AG09309 (cell line): ENCODE results near the genes CDX1 and TCOF1.

DNA sequence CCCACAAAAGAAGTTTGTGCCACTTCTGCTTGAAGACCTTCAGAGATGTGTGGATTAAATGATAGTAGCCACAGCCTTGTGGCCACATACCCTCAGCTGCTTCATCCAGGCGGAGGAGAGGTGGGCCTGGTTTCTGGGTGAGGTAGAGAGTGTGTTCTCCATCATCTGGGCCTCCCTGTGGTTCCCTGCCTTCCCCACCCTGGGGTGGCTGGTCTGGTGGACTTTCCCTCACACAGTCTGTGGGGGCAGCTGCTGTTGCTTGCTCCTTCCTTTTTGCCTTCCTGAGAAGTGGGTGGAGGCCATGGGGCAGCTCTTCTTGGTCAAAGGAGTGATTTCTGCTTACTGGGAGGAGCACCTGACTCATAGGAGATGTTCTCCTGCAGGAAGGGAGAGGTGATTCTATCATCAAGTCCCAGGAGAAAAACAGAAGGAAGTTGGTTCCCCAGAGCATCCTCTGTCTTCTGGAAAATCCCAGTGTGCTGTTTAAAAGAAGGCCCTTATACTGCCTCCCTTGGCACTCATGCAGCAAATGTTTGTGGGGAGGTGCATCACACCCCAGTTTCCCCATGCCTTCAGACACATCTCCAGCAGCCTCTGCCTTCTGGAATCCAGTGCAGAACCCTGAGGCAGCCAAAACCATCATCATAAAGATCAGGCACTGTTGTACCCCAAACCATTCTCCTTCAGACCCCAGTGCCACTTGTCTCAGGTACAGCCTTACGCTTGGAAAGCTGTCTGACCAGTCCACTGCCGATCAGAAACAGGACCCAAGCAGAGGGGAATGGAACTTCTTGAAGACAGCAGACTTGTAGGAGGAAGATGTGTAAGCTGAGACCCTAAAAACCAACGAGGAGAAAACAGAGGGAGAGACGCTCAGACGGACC lies 63.1 kb downstream of the PPARGC1B start:
- RRBS: no CpG with 5 or more reads among the region's 6 CpGs

- RRBS: no CpG with 5 or more reads among the region's 4 CpGs
Measured at GRCh38 chr5:149828566-149828880, 98.4 kb downstream of the PPARGC1B start.

DNA sequence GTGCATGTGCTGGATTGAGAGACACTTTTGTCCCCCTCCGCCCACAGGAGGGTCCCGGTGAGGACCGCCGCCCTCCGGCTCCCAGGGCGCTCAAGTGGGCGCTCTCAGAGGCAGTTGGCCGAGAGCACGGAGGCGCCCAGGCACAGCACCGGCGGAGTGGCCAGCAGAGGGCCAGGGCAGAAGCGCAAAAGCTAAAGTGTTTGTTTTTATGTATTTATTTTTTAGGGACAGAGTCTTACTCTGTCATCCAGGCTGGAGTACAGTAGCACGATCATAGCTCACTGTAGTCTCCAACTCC lies 11.9 kb downstream of the PDE6A start:
- RRBS: 23% methylated on average over 3 of the region's 14 CpGs

DNA sequence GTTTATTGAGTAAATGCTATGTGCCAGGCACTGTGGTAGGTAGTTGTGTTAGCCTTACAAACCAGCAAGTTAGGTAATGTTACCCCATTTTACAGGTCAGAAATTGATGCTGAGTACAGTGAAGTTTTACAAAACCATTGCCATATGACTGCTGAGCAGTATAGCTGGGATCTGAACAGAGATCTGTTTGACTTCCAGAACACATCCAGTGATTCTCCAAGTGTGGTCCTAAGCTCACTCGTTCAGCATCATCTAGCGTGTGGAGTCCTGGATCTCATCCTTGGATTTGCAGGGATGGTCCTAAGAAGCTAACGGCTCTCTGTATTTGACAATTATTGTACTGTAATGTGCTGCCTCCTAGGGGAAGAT lies 1.3 kb downstream of the SLC26A2 start:
- RRBS: no CpG with 5 or more reads among the region's 3 CpGs

GRCh38 chr5:150046009-150046438 lies 40.3 kb downstream of the CSF1R start:
- RRBS: no CpG with 5 or more reads among the region's 6 CpGs

DNA sequence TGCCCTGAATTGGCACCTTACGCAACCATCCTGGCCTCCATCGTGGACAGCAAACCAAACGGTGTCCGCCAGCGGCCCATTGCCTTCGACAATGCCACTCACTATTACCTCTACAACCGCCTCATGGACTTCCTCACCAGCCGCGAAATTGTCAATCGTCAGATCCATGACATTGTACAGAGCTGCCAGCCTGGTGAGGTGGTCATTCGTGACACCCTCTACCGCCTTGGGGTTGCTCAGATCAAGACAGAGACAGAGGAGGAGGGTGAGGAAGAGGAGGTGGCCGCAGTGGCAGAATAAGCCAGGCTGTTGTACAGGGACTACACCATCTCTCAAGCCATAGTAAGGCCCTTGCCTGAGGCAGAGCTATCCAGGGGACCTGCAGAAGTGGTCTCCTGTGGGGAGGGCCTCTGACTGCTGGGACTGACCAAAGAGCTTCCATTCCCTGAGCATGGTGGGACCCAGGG lies 34.4 kb downstream of the CSF1R start:
- RRBS: no CpG with 5 or more reads among the region's 13 CpGs

DNA sequence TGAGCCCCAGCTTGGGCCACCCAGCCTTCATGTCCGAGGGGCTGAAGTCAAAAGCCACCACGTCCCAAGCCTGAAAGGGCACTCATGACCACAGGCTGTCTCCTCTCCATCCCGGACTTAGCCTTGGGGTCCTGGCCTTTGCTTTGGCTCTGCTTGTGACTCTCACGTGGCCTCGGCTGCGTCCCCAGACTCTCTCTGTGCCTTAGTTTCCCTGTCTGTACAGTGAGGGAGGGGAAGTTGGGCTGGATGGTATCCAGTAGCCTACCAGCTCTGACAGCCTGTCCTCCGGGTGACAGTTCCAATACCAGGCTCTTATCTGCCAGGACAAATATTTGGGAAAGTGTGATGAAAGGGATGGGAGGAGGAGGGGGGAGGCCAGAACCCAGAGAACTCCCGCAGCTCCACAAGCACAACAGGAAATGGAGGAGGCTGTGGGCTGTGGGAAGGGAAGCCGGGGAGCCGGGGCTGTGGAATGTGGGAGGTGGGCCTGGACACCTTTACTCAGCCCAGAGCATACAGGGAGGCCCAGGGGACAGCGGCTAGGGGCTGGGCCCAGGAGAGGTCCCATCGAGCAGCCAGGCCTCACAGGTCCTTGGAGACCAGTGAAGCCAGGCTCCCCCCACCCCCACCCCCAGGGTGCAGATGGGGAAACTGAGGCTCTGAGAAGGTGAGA lies 18.4 kb downstream of the PDGFRB start:
- RRBS: no CpG with 5 or more reads among the region's 12 CpGs

GRCh38 chr5:150146716-150147193 lies 8.9 kb downstream of the PDGFRB start:
- RRBS: no CpG with 5 or more reads among the region's 11 CpGs

DNA sequence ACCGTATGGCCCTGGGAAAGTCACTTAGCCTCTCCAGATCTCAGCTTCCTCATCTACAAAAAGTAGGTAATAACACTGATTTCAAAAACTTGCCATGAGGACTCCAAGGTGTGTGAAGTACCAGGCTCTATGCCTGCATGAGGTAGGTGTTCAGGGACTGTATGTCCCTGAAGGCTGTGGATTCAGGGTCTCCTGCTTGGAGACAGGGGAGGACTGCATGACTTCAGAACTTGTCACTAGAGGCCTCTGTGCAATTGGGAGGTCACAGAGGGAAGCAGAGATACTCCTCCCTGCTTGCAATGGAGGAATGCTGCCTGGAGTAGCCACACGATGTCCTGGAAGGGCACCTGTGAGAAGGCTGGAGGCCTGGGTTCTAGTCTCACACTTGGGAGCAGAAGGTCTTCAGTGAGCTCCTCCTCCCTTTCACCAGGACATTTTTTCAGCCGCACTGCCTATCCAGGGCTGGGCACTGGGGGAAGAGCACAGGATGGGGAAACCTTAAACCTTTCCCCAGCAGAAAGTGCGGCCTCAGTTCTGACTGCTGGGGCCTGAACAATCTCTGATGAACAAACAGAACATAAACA lies 2.1 kb downstream of the PDGFRB start:
- RRBS: no CpG with 5 or more reads among the region's 4 CpGs

DNA sequence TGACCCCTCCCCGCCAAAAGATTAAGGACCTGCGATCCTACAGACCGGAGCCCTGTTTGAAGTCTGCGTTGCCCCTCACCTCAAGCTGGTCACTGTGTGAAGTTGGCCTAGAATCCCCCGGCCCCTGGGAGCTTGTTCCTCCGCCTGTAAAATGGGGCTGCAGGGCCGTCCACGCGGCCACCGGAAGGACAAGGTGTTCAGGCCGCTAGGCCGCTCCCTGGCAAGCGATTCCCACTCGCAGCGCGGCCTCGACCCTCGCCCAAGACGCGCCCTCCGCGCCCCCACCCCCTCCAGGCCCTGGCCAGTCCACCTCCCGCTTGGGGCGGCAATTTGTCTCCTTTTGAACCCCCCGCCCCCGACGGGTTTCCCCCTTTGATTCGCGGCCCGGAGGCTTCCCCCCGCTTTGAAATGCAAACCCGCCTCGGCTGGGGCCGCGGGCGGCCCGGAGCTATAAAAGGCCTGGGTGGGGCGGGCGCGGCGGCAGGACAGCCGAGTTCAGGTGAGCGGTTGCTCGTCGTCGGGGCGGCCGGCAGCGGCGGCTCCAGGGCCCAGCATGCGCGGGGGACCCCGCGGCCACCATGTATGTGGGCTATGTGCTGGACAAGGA lies at the start of gene CDX1:
Gene CDX1 (plus strand): TSS at position 480 of the 607 bp plus-strand sequence.
- RRBS: 92% methylated on average over 16 of the region's 54 CpGs

DNA sequence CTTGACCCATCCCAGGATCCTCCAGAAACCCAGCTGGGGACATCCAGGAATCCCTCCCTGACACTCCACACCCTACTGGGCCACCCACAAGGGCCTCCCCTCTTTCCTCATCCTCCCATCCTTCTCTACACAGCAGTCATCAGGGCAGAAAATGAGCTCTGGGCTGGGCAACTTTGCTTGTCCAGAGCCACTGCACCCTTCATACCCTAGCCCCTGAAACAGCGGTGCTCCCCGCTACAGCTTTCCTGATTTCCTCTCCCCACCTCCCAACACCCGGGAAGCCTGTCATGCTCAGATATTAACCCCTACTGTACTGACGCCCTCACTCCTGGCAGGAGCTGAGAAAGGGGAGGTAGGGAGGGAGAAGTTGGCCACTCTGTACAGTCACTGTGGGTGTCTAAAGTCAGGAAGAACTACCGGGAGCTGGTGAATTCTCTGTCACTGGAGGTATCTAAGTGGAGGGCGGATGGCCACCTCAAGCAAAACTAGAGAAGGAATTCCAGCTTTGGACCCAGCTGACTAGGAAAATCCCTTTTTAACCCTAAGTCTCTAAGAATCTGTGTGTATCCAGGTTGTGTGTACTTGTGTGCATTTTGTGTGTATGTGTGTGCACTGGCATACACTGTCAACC lies 760 bp downstream of the CAMK2A start:
- RRBS: no CpG with 5 or more reads among the region's 6 CpGs

DNA sequence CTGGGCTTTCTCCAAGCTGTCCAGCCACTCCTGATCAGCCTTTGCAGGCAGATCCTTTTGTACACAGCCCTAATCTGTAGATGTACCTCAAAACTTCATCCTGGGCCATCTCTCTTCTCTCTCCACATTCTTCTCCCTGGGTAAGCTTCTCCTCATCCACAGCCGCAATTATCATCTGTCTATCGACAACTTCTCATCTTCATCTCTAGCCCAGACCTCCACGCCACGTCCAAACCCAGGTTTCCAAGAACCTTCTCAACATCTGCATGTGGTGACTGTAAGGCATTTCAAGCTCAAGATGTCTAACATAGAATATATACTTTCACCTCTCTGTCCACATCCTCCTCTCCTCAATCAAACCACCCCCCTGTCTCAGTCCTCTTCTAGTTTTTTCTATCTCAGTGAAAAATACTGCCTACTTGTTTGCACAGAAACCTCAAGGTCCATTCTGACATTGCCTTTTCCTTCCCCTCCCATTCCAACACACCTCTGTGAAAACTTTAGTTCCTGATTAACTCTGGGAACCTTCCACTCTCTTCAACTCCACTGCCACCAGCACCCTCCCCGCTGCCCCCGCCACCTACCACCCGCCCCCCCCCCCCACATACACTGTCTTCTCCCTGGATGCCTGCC lies 2.5 kb upstream of the TCOF1 start:
- RRBS: no CpG with 5 or more reads among the region's 7 CpGs

GRCh38 chr5:150357138-150358241 lies at the start of gene TCOF1:
TCOF1 (plus strand) TSS chr5:150357697.
- RRBS: 2% methylated on average over 25 of the region's 93 CpGs

DNA sequence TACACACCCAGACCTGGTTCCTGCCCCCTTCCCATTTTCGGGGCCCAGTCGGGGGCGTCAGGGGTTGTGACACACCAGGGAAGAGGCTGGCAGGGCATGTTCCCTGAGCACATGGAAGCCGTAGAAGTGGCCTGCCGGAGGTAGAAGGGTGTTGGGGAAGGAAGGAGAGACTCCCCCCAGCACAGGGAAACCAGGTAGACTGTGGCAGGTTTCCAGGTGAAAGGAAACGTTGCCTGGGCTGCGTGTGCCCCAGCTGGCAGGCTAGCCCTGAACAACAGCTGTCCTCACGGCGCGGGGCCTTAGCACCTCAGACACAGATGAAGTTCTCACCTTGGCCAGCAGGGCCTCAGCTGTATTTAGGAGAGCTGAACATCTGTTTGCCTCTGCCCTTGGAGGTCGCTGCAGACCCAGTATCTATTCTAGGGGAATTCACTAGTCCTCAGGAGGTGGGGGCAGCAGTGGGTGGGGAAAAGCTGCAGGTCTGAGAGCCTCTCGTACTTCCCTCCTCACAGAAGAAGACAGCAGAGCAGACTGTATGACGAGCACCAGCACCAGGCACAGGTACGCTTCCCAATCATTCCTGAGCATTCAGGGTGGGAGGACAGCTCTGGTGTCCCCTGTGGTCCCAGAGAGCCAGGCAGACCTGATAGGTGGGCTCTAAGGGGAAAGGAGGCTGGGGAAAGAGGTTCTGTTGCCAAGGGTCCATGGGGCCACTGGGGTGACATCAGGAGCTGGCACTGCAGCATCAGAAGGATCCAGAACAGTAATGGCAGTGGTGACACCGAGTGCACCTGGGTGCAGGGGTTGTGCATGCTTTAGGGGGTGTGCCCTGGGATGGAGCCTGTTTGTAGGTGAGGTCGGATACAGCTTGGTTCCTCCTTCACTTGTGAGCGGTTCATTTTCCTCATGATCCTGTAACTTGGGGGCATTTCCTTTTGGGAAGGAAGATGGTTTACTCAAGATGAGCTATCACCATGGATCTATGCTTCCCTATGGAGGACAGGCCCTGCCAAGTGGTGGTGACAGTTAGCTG lies 13.9 kb downstream of the CD74 start:
- RRBS: no CpG with 5 or more reads among the region's 17 CpGs

GRCh38 chr5:150404855-150405815 lies 7.6 kb downstream of the CD74 start:
- RRBS: no CpG with 5 or more reads among the region's 10 CpGs

DNA sequence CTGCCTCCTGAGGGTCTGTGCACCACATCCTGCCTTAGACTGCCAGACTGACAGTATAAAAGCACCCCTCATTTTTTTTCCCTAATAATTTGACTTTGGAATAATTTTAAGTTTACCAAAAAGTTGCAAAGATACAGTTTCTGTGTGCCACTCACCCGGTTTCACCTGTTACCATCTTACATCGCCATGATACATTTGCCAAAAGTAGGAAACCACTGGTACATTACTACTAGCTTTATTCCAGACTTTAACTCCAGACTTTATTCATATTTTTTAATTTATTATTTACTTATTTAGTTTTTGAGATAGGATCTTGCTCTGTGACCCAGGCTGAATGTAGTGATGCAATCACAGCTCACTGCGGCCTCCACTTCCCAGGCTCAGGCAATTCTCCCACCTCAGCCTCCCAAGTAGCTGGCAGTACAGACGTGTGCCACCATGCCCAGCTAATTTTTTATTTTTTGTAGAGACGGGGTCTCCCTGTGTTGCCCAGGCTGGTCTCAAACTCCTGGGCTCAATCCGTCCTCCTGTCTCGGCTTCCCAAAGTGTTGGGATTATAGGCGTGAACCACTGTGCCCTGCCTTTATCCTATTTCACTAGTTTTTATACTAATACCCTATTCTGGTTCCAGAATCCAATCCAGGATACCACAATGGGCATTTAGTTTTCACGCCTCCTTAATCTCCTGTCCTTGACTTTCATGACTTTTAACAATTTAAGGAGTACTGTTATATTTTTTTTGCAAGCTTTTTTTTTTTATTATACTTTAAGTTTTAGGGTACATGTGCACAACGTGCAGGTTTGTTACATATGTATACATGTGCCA lies 6.9 kb downstream of the RPS14 start:
- RRBS: no CpG with 5 or more reads among the region's 10 CpGs

- RRBS: no CpG with 5 or more reads among the region's 10 CpGs
Measured at GRCh38 chr5:150446267-150447193, 3.0 kb downstream of the RPS14 start.

- RRBS: no CpG with 5 or more reads among the region's 7 CpGs
Measured at GRCh38 chr5:150489825-150490654, 17.9 kb upstream of the NDST1 start.

DNA sequence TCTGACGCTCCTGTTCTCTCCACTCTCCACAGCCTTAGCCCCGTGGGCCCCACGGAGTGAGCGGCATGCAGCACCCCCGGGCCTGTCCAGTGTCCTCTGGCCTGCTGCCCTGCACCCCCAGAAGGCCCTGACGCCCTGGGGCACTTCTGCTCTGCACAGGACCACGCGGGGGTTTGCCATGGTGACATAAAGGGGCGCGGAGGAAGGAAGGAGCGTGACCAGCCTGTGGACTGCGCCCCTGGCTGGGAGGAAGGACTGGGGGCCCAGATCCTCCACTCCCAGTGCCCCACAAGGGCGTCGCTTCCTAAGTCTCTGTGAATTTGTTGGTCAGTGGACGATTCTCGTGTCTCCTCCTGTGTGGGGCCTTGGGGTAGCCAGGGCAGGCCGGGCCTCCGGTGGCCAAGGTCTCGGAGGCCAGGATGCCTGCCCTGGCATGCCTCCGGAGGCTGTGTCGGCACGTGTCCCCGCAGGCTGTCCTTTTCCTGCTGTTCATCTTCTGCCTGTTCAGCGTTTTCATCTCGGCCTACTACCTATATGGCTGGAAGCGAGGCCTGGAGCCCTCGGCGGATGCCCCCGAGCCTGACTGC lies 13.0 kb downstream of the NDST1 start:
- RRBS: 99% methylated on average over 3 of the region's 29 CpGs